ReNcell CX (cell line): ENCODE measurements around a stretch of chr4.

GRCh38 chr4:88065060-88066021 is 57.9 kb downstream of the PKD2 start:
- PRO-cap = no peak

DNA sequence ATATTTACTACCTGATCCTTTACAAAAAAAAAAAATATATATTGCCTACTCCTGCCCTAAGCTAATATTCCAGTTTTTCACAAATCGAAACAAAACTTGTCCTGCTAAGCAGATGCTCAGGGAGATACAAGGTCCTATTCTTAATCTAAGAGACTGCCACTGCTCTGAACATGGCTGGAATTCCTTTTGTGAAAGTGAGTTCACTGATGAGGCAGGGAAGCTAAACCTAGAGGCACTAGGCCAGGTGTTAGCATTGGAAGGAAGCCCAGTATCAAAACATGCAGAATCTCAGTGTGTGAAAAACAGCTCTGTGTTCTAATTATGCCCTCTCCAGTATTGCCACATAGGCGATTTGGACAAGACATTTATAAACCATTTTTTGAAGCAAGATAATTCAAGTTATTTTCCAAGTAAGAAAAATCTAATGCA is 47.6 kb downstream of the ABCG2 start:
- PRO-cap = no peak

DNA sequence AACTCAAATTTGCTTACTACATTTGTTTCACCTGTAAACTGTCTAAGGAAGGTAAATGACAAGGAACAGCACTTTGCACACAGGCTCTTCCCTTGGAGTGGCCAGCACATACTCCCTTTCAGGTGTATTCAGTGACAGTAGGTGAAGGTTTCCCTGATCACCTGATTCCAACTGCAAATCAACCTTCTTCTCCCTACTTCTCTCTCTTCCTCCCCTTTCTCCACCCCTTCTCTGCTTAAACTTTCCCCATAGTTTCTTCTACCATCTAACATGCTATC is 46.3 kb downstream of the ABCG2 start:
- PRO-cap = no peak

- PRO-cap = no peak
Observed at GRCh38 chr4:88225115-88225556, 59.2 kb downstream of the PPM1K start.

GRCh38 chr4:88284843-88285055 is 388 bp upstream of the PPM1K start:
- PRO-cap = no peak

DNA sequence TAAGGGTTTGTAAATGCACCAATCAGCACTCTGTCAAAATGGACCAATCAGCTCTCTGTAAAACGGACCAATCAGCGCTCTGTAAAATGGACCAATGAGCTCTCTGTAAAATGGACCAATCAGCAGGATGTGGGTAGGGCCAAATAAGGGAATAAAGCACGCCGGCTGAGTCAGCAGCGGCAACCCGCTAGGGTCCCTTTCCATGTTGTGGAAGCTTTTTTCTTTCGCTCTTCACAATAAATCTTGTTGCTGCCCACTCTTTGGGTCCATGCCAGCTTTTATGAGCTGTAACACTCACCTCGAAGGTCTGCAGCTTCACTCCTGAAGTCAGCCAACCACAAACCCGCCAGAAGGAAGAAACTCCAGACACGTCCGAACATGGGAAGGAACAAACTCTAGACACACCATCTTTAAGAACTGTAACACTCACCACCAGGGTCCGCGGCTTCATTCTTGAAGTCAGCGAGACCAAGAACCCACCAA is 17.3 kb upstream of the HERC6 start:
- PRO-cap = no peak

DNA sequence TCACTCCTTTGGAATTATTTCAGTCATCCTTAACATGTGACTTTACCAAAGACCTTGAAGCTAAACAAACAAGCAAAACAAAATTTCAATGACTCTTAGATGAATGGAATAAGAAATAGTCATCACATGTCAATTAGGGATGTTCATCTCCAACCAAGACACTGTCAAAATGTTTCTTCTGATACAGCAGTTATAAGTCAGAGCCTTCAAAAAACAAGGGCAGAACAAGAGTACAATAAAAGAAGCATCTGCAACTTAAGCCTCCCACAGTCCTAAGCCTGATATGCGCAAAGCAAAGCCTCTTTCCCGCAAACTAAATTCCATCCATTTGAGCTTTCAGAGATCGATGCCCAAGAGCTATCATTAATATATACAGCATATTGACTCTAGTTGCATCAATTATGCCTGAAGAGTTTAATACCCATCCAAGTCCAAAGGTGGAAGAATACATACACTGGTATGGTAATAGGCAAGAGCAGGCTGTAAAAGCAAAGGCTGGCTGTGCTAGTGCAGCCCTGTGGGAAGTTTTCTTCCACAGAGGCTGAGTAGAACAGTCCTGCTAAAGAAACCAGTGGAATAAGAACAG is 2.3 kb downstream of the PIGY start:
- PRO-cap = no peak

GRCh38 chr4:88605614-88606413 is 13.5 kb downstream of the HERC3 start:
- PRO-cap = no peak

DNA sequence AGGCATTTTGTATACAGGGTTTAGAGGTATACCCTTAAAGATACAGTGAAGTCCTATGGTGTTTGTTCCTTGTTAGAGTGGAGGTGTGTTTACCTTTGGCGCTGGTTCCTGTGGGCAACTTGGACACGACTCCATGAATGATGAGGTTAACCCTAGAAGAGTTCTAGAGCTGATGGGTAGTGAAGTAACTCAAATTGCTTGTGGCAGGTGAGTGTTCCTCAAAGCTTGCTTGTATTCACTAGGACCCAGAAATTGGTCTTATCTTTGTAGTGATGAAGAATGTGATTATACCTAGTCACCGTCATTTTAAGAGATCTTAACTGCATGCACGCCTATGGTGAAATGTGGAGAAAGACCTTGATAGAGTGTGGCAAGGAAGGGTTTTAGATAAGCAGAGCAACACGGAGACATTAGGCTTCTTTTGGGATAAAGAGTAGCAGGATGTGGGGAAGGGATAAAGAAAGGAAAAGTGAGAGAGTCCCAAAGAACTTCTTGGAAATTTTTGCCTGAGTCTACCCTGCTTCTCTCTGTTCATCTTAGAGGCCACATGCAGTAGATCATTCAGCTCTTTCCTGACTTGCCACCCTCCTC is 42.4 kb downstream of the NAP1L5 start:
- PRO-cap = no peak

DNA sequence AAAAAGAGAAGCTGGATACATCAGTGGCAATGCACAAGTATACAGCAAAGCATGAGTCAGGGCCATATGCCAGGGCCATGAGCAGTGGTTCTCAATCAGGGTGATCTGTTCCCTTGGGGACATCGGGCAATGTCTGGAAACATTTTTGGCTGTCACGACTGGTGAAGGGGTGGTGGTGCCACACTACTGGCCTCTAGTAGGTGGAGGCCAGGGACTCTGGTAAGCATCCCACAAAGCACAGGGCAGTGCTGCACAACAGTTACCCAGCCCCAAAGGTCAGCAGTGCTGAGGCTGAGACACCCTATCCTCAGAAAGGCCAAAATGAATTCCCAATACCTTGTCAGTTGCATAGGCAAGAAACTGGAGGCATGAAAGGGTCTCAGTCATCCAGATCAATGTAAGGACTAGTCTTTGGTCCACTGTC is 36.9 kb upstream of the NAP1L5 start:
- PRO-cap = no peak

GRCh38 chr4:88752831-88753290 is 55.2 kb upstream of the NAP1L5 start:
- PRO-cap = no peak

- PRO-cap = no peak
Observed at GRCh38 chr4:88756086-88756703, 58.6 kb upstream of the NAP1L5 start.

DNA sequence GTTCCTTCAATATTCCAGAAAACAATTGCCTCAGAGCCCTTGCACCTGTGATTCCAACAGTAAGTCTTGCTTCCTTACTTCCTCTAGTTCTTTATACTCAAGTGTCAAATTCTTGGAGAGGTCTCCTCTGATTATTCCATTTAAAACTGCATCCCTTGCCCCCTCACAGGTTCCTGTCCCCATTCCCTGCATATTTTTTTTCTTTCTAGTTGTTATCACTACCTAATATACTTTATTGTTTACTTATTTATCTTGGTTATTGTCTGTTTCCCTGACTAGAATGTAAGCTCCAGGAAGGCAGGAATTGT is 81.2 kb upstream of the NAP1L5 start:
- PRO-cap = no peak

DNA sequence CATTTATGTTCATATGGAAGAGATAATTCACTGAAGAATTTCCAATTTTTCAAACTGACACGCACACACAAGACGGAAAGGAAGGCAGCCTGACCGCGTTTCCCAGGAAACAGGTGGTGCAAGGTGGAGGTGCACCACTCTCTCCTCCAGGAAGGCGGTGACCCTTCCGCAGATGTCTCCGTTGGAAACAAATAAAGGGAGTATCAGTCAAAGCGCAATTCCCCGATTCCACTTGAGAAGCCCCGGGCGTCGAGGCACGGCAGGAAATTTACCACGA is 854 bp upstream of the TIGD2 start:
- PRO-cap = no peak

DNA sequence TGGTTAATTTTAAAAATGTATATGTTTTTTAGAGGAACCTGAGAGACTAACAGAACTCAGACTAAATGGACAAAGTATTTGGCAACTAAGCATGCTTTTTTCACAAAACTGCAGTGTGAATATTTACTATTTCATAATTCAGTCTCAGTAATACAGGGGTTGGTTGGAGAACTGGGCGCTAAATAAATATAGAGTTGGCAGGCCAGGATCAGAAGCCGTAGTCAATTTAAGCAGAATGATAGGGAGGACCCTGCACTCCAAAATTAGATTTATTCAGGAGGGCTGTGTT is 5.8 kb downstream of the TIGD2 start:
- PRO-cap = no peak

DNA sequence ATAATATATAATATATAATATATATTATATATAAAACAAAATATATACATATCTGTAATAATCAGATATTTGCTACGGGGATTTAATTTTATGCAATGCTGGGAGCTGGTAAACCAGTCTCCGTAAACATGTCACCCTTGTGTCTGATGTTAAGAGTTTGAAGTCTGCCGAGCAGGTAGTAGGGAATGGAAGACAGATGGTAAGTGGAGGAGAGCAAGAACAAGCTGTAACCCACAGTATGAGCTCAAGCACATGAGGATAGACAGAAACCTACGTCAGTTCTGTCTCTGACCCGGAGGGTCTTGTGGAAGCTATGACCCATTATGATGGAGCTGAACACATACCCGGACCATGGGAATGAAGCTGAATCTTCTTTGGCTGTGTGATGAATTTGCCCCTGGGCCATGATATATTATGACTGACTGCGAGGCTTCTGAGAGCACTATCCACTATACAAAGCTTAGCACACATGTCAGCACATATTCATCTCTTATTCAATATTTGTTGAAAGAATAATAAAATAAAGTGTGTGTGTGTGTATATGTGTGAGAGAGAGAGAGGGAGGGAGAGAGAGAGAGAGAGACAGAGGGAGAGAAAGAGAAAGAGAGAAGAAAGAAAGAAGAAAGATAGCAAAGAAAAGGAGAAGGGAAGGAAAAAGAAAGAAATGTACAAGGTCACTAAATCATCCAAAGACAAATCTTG is 46.3 kb downstream of the TIGD2 start:
- PRO-cap = no peak

DNA sequence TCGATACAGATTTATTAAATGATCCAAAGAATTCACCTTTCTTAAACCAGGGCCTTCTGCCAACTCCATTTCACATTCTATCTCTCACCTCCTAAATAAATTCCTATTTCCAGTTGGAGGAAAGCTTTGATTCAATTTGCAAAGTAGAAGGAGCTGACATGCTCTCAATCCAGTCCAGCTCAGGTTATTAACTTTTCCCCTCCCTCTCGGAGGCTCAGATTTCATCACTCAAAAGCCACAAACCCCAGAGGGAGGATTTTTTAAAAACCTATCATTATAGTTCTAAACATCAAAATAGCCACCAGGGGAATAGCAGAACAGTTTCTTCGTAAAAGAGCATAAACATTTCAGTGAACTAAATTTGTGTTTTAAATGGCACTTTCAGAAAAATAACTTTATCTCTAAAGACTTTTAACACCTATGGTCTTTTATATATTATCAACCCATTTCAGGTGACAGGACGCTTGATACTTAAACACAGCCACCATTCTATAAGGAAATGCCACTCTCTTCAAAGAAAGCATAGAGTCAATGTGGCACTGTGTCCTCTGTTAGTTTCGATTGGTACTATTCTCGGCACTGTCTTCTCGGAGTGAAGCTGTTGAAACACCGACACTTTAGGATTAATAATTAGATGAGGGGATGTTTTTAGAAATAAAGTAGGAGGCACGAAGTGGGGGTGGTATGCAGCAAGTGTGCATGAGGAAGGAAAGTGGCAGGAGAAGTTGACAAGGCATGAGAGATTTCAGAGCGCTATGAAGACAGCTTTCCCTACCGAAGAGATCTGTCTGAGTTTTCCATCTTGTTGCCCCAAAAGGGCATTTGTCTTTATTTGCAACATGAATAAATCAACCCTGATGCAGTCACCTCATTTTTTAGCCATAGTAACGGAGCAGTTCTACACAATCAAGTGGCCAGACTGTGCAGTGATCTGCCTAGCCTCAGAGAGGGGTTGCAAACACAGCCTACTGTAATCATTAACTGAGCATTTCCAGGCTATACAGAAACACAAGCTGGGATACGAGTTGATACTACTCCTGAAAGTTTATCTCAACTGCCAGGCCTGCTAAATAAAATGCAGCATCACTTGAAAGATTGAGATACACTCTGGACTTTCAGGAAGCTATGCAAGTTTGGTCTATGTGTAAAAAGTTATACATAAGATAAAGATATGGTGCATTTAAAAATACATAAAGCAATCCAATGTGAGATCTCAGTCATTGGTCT is 8.5 kb downstream of the GPRIN3 start:
- PRO-cap = no peak

GRCh38 chr4:89305713-89306350 is 1.8 kb downstream of the GPRIN3 start:
- PRO-cap = no peak

- PRO-cap = no peak
Observed at GRCh38 chr4:89742872-89743695, 93.9 kb downstream of the SNCA start.

- PRO-cap = no peak
Observed at GRCh38 chr4:89745602-89746057, 91.3 kb downstream of the SNCA start.